Placental epithelial cell (primary cell): ENCODE data around the genes KLLN, FAS and IFIT5.

DNA sequence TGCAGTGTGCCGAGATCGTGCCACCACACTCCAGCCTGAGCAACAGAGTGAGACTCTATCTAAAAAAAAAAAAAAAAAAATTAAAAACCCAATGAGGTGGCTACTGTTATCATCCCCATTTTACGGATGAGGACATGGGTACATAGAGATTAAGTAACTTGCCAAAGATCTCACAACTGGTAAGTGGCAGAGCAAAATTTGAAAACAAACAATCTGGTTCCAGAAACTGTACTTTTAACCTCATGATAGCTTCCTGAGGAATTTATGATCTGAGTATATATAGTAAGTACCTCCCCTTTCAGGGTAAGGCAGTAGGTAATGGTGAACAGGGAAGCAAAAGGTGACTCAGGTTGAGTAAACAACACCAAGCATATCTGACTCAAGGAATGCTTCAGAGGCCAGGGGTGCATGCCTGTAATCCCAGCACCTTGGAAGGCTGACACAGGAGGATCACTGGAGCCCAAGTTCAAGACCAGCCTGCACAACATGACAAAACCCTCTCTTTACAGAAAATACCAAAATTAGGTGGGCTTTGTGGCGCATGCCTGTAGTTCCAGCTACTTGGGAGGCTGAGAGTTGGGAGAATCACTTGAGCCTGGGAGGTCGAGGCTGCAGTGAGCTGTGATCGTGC lies 21.1 kb downstream of the KLLN start:
- CAGE, long polyA plus RNA: no peak

GRCh38 chr10:87850878-87851274 lies 12.5 kb downstream of the KLLN start:
- CAGE, long polyA plus RNA: no peak

GRCh38 chr10:87863163-87863749 lies at the start of gene KLLN:
KLLN (minus strand) TSS chr10:87863533.
- CAGE, long polyA plus RNA: no peak

DNA sequence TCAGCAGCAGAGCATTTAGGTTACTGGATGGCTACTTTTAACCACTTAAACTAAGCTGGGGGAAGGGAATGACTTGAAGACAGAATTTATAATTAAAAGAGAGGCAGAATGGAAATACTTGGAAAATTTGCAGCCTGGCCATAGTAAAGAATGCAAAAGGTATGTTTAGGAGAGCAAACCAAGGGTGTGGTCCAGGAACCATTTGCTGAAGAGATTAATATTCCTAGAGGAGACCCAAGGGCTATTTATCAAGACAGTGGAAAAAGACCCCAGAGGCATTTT lies 23.9 kb downstream of the PTEN start:
- CAGE, long polyA plus RNA: no peak

GRCh38 chr10:87915324-87915925 lies 52.0 kb downstream of the PTEN start:
- CAGE, long polyA plus RNA: no peak

GRCh38 chr10:88792845-88793066 lies 9.8 kb upstream of the LIPM start:
- CAGE, long polyA plus RNA: no peak

DNA sequence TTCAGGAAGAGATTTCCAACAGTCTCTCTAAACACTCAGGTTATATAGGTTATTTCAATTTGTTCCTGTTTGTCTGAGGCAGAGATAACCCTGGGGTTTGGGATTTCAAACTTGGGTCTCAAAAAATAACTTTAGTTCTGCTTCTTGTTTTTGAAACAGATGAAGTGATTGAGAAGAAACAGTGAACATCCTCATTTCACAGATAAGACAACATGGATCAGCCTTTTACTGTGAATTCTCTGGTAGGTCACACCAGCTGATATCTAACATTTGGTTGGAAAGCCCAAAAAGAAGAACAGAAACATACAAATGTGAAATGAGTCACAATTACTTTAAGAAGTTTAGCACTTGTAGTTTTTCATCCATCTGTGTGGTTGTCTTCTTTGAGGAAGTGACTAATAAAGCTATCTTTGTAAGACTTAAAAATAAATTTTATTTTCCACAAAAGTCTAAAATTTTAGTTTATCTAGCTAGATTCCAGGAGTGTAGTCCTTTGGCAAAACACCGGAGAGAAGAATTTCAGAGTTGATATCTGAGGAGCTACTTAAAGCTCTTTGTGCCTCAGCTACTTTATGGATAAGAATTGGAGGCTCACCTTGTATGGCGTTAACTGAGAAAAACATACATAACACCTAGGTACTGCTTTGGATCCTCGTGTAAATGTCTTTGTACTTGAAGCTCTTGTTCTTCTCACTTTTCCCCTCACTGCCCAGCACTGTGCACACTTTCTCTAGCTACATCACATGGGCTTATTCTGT lies 21.6 kb downstream of the STAMBPL1 start:
- CAGE, long polyA plus RNA: no peak

GRCh38 chr10:88947132-88947548 lies 5.4 kb downstream of the ACTA2 start:
- CAGE, long polyA plus RNA: no peak

- CAGE, long polyA plus RNA: no peak
Measured at GRCh38 chr10:88980675-88981284, 9.8 kb upstream of the FAS start.

DNA sequence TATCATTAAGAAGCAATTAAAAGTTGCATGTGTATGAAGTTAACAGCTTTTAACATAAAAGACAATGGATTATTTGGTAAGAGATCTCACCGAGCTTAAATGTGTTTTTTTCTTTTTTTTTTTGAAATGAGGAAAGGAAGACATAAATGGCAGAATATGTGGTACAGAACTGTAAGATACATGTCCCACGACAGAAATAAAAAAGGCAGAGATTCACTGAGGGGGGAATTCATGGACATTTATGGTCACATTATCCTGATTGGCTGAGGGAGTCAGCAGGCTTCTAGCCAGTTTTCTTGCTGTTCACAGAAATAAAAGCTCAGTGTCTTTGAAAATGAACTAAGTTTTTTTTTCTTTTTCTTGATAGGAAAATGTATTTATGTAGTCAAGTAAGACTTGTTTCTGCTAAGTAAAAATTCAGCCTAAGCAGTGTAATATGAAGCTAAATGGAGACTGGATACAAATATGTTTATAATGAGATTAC lies 8.2 kb upstream of the FAS start:
- CAGE, long polyA plus RNA: no peak

DNA sequence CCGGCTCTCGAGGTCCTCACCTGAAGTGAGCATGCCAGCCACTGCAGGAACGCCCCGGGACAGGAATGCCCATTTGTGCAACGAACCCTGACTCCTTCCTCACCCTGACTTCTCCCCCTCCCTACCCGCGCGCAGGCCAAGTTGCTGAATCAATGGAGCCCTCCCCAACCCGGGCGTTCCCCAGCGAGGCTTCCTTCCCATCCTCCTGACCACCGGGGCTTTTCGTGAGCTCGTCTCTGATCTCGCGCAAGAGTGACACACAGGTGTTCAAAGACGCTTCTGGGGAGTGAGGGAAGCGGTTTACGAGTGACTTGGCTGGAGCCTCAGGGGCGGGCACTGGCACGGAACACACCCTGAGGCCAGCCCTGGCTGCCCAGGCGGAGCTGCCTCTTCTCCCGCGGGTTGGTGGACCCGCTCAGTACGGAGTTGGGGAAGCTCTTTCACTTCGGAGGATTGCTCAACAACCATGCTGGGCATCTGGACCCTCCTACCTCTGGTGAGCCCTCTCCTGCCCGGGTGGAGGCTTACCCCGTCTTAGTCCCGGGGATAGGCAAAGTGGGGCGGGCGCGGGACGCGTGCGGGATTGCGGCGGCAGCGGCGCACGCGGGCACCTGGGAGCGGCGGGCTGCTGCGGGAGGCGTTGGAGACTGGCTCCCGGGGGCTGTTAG lies at the start of gene FAS:
TSS of gene FAS (plus strand) at position 388 of the 668 bp plus-strand sequence.
- CAGE, long polyA plus RNA: no peak

DNA sequence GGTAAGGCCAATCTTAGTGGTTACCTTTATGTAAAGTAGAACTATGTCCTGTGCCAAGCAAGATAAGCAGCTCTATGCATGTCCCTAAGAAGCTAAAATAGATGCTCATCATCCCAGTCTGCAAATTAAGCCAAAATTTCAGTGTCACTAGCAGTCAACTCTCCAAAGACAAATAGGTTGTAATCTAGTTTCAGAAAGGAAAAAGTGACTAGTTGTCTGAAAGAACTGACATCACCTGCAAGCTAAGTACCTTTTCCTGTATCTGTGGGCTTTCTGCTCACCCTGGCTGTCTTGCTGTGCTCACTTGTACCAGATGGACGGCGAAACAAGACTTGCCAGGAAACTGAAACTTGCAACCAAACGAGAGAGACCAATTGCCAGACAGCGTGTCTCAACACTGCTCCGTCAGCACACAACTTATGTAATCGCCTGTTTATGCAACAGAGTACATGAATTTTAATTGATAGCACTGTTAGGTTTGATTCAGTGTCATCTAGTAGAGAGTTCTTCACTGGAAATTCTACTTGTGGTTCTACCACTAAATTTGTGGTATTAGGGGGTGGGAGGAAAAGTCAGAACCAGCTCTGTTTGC lies 43.5 kb downstream of the CH25H start:
- CAGE, long polyA plus RNA: no peak

DNA sequence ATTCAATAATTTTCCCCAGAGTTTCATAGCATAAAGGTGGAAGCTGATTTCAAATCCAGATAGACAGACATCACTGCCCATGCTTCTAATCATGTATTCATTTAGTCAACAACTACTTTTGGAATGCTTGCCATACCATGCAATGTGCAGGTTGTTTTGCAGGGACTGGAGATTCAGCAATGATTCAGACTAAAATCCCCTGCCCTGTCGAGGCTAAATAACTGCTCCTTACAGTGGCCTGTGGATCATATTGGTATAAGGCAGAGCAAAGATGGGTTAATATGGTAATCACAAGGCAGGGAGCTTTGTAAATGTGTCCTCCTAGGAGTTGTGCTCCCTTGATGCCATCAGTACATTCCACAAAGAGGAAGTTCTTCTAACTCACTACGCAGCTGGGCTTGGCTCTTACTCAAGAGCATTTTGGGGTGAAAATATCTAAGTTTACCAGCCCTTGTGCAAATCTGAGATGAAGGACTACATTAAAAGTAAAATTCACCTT lies 647 bp upstream of the IFIT2 start:
- CAGE, long polyA plus RNA: no peak

DNA sequence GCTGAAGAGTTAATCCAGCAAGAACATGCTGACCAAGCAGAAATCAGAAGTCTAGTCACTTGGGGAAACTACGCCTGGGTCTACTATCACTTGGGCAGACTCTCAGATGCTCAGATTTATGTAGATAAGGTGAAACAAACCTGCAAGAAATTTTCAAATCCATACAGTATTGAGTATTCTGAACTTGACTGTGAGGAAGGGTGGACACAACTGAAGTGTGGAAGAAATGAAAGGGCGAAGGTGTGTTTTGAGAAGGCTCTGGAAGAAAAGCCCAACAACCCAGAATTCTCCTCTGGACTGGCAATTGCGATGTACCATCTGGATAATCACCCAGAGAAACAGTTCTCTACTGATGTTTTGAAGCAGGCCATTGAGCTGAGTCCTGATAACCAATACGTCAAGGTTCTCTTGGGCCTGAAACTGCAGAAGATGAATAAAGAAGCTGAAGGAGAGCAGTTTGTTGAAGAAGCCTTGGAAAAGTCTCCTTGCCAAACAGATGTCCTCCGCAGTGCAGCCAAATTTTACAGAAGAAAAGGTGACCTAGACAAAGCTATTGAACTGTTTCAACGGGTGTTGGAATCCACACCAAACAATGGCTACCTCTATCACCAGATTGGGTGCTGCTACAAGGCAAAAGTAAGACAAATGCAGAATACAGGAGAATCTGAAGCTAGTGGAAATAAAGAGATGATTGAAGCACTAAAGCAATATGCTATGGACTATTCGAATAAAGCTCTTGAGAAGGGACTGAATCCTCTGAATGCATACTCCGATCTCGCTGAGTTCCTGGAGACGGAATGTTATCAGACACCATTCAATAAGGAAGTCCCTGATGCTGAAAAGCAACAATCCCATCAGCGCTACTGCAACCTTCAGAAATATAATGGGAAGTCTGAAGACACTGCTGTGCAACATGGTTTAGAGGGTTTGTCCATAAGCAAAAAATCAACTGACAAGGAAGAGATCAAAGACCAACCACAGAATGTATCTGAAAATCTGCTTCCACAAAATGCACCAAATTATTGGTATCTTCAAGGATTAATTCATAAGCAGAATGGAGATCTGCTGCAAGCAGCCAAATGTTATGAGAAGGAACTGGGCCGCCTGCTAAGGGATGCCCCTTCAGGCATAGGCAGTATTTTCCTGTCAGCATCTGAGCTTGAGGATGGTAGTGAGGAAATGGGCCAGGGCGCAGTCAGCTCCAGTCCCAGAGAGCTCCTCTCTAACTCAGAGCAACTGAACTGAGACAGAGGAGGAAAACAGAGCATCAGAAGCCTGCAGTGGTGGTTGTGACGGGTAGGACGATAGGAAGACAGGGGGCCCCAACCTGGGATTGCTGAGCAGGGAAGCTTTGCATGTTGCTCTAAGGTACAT lies 11.6 kb downstream of the IFIT3 start:
- CAGE, long polyA plus RNA: no peak

GRCh38 chr10:89403853-89404556 lies 10.4 kb upstream of the IFIT5 start:
- CAGE, long polyA plus RNA: no peak

- CAGE, long polyA plus RNA: no peak
Measured at GRCh38 chr10:89413904-89414924, at the start of gene IFIT5. IFIT5 (plus strand) TSS chr10:89414568.

DNA sequence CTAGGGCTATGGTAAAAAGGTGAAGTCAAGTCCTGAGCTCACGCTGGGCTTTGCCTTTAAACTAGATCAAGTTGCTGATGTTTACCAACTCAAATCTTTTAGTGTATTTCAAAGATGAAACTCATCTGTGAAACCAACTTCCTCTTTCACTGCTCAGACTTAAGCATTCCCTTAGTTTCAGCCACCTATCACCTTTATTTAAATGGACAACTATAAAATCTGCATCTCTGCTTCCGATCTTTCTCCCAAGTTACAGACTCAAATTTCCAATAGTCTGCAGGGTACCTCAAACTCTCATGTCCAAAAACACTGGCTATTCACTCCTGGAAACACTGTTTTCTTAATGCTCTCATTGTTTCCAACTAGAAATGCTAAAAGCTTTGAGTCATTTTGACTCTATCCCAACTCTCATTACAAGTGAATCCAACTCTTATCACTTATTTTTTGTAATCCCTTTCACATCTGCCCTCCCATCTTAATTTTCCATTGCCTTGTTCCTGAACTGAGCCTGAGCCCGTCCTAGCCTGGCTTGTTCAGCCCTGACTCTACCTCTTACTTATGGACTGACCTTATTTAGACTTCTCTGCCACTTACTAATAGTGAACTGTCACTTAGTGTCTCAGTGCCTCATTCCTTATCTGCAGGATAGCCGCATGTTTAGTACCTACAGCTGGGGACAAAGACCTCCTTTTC lies 56.8 kb downstream of the SLC16A12 start:
- CAGE, long polyA plus RNA: no peak

GRCh38 chr10:90856985-90857458 lies 817 bp downstream of the HTR7 start:
- CAGE, long polyA plus RNA: no peak

GRCh38 chr10:90919844-90920731 lies 799 bp downstream of the ANKRD1 start:
- CAGE, long polyA plus RNA: no peak

GRCh38 chr10:91023227-91023795 lies 102.4 kb upstream of the ANKRD1 start:
- CAGE, long polyA plus RNA: no peak